Ovary (tissue), 7 donors: Measurements from ENCODE around the gene ACSS2.

GRCh38 chr20:34035569-34036067 lies 41.9 kb downstream of the RALY start:
- PRO-cap, 7 experiments = no peak in any of the 7 experiments
- RAMPAGE, long total RNA, 2 experiments = no peak in any of the 2 experiments

- PRO-cap, 7 experiments = no peak in any of the 7 experiments
- RAMPAGE, long total RNA, 2 experiments = no peak in any of the 2 experiments
Observed at GRCh38 chr20:34043428-34044059, 49.8 kb downstream of the RALY start.

GRCh38 chr20:34299172-34300011 lies 3.8 kb downstream of the AHCY start:
- PRO-cap, 7 experiments = no peak in any of the 7 experiments
- RAMPAGE, long total RNA, 2 experiments = no peak in any of the 2 experiments

GRCh38 chr20:34312089-34312547 lies 9.0 kb upstream of the AHCY start:
- PRO-cap, 7 experiments = no peak in any of the 7 experiments
- RAMPAGE, long total RNA, 2 experiments = no peak in any of the 2 experiments

- PRO-cap, 7 experiments = no peak in any of the 7 experiments
- RAMPAGE, long total RNA, 2 experiments = no peak in any of the 2 experiments
Observed at GRCh38 chr20:34337978-34338418, 25.1 kb upstream of the ITCH start.

DNA sequence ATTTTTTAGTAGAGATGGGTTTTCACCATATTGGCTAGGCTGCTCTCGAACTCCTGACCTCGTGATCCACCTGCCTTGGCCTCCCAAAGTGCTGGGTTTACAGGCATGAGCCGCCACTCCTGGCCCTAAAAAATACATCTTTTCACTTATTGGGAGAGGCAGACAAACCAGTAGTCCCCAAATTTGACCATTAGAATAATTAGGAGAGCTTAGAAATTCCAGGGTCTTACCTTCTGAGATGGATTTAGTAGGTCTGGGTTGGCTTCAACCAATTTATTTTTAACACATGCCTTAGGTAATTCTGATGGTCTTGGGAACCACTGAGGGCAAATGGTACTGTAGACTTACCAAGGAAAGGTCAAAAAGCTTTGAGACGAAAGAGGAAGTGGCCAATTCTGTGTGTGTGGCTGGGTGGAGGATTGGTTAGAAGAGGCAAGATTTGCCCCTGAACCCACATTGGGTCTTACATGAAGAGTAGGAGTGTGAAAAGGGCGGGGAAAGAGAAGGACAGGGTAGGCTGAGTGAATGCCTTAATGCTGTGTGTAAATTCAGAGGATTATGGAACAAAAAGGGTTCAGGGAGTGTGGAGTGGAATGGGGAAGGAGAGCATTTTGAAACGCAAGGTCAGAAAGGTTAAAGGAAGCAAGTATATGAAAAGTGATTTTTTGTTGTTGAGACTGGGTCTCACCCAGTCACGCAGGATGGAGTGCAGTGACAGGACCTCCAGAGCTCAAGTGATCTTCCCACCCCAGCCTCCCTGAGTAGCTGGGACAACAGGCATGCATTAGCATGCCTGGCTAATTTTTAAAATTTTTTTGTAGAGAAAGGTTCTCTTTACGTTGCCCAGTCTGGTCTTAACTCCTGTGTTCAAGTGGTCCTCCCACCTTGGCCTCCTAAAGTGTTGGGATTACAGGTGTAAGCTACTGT lies 2.8 kb downstream of the ITCH start:
- PRO-cap, 7 experiments = no peak in any of the 7 experiments
- RAMPAGE, long total RNA, 2 experiments = no peak in any of the 2 experiments

DNA sequence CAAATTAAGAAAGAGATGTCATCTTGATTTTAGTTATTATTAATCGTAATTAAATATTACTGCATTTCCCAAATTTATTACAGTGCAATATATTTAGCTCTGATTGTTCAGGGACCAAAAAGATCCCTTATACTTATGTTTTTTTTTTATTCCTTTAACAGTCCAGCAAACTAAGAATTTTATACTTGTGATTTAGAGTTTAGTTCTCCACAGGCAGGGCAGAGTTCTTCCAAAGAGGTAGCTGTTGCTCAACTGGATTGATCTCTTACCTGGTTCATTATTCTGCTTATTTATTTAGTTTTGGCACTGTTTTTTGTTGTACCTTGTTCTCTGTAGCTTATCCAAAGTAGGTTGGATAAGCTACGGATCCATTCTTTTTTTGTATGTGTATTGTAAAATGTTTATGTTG lies 39.8 kb downstream of the ITCH start:
- PRO-cap, 7 experiments = no peak in any of the 7 experiments
- RAMPAGE, long total RNA, 2 experiments = no peak in any of the 2 experiments

- PRO-cap, 7 experiments = peak in 2 of 7 experiments; most common plus-strand start chr20:34559821 (in 1); most common minus-strand start chr20:34559750 (in 2)
- RAMPAGE, long total RNA, 2 experiments = no peak in any of the 2 experiments
Observed at GRCh38 chr20:34559600-34560649, 1.4 kb downstream of the MAP1LC3A start.

GRCh38 chr20:34578485-34578933 lies 20.0 kb downstream of the MAP1LC3A start:
- PRO-cap, 7 experiments = no peak in any of the 7 experiments
- RAMPAGE, long total RNA, 2 experiments = no peak in any of the 2 experiments

DNA sequence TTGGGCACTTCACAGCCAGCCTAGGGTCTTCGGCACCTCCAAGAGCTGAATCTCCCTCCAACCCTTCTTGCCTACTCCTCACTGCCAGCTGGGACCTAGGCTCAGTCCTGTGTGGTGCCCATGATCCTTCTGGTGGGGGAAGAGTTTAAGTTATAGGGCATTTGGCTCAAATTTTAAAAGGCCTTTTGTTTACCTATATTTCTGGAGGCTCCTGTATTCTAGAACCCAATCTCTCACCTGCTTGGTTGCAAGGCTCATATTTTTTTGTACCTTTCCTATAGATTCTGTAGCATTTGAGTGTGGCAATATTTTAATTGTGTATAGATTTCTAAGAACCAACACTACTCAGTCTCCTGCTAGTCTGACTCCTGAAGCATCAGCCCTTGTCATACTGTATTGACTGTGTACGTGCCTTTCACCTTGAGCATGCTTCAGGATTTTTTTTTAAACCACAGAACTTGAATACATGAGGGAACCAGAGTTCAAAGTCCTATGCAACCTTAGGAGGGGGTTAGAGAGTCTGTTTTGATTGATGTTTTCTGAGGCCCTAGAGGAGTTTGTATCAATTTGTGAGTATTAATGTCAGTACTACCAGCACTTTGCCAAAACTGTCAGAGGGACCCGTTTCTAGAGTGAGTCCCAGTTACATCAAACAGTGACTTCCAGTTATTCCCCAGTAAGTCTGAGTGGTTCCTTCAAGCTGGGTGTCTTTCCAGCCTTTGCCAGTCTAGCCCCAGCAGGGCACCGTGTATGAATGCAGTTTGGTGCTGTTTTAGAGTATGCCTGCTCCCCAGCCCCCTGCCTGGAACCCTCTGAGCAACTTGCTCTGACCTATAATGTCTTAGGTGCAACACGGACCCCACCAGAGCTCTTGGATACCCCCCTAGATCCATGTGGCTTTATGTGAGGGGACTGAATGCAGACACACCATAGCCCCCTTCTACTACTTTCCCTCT lies 8.4 kb downstream of the TP53INP2 start:
- PRO-cap, 7 experiments = no peak in any of the 7 experiments
- RAMPAGE, long total RNA, 2 experiments = no peak in any of the 2 experiments

DNA sequence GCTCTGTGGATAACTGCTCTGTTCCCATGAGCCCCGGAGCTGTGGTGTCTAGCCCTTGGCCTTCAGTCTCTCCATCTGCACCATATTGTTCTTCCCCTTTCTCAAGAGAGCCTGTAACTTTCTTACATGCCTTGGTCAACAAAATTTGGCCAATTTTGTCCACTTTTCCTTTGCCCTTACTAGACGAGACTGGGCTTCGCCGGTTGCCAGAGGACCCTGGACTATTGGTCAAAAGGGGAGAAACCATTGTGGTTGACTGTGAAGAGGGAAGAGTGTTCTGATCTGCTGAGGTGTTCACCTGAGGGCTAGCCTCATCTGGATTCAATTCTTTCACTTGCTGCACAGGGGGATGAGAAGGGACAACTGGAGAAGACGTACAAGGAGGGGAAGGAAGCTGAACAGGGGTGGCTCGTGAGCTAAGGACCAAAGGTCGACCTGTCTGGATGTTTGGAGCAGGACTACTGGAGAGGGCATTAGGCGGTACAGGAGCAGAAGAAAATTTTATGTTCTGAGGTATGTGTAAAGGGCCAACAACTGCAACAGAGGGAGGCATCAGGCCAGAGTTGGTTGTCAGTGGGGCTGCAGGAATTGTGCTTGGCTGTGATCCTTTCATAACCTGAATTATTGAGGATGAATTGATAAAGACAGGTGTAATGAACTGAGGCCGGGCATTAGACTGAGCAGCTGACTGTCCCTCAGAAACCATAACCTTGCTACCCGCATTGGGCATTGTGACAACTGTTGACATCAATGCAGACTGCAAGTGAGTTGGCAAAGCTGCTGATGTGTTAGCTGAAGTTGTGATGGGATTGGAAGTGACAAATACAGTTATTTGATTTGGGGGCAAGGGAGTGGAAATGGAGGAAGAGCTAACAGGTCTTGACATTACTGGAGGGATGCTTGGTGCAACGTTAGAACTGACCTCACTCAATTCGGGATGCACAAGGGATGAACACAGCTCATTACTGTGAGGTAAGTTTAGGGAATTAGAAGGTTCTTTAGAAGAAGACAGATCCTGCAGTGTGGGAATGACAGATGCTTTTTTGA lies 36.8 kb downstream of the TP53INP2 start:
- PRO-cap, 7 experiments = no peak in any of the 7 experiments
- RAMPAGE, long total RNA, 2 experiments = no peak in any of the 2 experiments

DNA sequence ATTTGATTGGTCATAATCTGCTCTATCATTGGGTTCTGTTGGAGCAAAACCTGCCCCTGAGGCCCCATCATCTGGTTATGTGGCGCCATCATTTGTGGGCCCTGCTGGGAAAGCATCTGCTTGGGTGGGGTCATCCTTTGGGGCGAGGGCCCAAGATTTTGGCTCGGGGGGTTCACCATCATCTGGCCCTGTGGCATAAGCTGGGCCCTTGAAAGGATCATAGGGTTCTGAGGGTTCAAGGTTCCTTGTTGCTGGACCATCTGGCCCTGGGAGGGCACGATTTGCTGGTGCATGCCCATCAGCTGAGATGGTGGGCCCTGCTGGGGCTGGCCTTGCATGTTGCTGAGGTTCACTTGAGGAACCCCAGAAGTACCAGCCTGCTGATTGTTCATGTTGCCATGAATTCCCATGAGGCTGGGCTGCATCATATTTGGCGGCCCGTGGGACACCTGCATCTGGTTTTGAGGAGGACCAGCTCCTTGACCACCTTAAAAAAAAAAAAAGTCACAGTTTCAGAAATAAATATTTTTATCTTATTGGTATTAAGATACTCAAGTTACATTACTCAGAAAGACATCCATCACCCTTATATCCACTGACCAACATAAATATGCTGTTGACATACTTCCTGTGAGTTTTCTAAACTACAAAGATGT lies 46.0 kb downstream of the TP53INP2 start:
- PRO-cap, 7 experiments = no peak in any of the 7 experiments
- RAMPAGE, long total RNA, 2 experiments = no peak in any of the 2 experiments

- PRO-cap, 7 experiments = no peak in any of the 7 experiments
- RAMPAGE, long total RNA, 2 experiments = no peak in any of the 2 experiments
Observed at GRCh38 chr20:34757657-34758120, 53.5 kb downstream of the TP53INP2 start.

DNA sequence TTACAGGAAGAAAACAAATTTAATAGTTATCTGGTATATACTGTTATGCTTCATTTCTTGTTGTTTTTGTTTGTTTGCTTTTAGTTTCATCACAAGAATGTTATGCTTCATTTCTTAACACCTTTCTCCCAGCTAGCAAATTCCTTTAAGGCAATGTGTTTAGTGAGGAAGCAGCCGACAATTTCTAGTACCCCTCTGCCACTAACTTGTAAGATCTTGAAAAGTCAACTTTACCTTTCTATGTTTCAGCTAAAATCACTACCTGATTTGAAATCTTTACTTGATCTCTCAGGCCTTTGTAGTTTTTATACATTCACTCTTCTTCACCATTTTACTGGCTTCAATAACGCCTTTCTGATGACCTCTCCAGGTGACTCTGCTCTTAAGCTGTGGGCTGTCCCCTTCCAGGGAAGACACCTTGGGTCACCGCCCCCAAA lies 1.3 kb downstream of the NCOA6 start:
- PRO-cap, 7 experiments = no peak in any of the 7 experiments
- RAMPAGE, long total RNA, 2 experiments = no peak in any of the 2 experiments

DNA sequence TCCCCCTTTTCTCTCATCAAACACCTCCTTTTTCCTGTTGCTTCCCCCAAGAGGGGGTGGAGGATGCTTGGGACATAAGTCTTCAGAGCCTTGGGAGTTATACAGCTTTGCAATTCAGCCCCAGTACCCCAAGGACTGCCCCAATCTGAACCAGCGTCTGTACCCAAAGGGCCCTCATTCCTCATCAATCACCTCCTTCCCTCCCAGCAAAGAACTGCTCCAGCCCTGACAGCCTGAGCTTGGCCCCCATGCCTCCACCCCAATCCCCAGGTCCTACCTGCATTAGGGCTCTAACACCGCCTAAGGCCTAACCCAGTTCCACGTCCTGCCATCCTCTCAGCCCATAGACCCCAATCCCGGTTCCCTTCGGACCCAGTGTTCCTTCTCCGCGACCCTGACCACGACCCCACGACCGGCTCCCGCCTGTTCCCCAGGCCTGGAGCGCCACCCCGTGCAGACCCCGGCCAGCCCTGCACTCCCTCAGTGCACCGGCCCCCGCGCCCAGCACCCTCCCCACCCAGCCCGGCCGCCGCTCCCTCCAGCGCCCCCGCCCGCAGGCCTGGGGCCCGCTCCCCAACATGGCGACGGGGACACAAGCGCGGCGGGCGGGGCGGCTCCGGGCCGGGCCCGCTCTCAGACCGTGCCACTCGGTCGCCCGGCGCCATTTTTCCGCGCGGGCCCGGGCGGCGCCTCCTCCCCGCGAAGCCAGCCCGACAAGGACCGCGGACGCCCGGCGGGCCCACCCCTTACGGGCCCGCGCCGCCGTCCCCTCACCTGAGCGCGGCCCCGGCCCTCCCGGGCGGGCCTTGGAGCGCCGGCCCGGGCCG lies 540 bp downstream of the NCOA6 start:
- PRO-cap, 7 experiments = peak in 7 of 7 experiments; most common plus-strand start position 579 of the sequence (in 6); most common minus-strand start position 559 of the sequence (in 2)
- RAMPAGE, long total RNA, 2 experiments = no peak in any of the 2 experiments

GRCh38 chr20:34876510-34877102 lies at the start of gene ACSS2:
Gene ACSS2, plus strand, starts transcription at chr20:34876612.
- PRO-cap, 7 experiments = peak in 7 of 7 experiments; most common plus-strand start chr20:34876614 (in 5)
- RAMPAGE, long total RNA, 2 experiments = no peak in any of the 2 experiments

GRCh38 chr20:34891194-34891812 lies 14.9 kb downstream of the ACSS2 start:
- PRO-cap, 7 experiments = no peak in any of the 7 experiments
- RAMPAGE, long total RNA, 2 experiments = no peak in any of the 2 experiments

- PRO-cap, 7 experiments = no peak in any of the 7 experiments
- RAMPAGE, long total RNA, 2 experiments = no peak in any of the 2 experiments
Observed at GRCh38 chr20:34895804-34896433, 19.5 kb downstream of the ACSS2 start.

DNA sequence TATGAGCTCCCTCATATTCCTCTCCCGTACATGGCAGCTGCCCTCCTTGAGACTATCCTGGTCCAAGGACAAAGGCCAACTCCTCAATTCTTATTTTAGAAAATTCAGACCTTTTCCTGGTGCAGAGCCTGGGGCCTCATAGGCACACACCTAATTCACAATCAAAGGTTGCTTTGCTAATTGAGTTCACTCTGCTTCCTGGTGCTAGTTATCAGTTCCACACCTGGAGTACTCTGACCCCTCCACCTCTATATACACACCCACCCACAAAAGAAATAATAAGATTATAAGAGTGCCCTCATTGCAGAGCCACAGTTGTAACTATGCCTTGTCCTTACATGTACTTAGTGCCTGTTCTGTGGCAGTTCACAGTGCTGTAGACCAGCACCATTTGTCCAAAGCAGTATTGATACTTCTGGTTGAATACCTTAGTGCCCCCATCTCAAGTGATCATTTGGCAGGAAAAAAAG lies 38.7 kb downstream of the GSS start:
- PRO-cap, 7 experiments = no peak in any of the 7 experiments
- RAMPAGE, long total RNA, 2 experiments = no peak in any of the 2 experiments

DNA sequence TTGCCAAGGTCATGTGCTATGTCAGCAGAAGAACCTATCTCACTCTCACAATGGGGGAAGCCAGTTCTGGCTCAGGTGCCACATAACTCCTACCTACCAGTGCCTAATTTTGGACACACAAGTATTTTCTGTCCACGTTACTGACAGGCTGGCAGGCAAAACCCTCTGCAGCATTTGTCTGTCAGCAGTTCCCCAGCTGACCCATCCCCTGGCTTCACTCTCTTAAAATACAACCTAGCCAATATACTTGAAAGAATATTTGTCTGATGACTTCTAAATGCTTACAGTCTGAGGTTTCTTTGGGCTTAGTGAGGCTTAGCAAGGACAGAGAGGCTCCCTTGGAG lies 15.5 kb downstream of the GSS start:
- PRO-cap, 7 experiments = no peak in any of the 7 experiments
- RAMPAGE, long total RNA, 2 experiments = no peak in any of the 2 experiments